Metastatic Breast Carcinoma in the Ovary (tissue), 3 donors: Measurements from ENCODE around the gene C16orf82.

GRCh38 chr16:24035193-24035838 lies 199.5 kb downstream of the PRKCB start:
- PRO-cap, 3 experiments: no peak in any of the 3 experiments

DNA sequence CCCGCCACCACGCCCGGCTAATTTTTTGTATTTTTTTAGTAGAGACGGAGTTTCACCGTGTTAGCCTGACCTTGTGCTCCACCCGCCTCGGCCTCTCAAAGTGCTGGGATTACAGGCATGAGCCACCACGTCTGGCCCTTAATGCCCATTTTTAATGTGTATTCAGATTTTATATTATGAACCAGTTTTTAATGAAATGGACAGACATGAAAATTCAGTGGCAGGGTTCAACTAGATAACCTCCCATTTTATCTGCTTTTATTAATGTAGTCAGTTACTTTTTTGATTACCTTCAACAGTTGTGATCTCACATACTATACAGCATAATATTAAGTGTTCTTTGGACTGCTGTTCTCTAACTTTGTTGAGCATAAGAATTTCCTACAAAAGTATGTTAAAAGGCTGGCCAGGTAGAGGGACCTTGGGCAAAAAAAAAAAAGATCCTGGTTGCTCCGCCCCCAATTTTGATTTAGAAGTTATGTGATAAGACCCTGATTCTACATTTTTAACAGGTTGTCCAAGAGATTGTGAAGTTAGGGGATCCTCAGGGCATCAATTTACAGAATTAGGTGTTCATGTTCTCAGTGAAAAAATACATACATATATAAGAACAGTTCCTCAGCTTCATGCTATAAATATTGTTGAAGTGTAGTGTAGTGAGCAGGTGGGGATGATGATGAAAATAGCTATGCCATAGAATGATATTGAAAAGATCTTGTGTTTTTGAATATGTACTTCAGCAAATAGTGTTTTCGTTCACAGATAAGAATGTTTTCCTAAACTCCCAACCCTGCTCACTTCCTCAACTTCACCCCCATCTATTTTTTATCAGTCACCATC lies 18.0 kb downstream of the RBBP6 start:
- PRO-cap, 3 experiments: no peak in any of the 3 experiments

DNA sequence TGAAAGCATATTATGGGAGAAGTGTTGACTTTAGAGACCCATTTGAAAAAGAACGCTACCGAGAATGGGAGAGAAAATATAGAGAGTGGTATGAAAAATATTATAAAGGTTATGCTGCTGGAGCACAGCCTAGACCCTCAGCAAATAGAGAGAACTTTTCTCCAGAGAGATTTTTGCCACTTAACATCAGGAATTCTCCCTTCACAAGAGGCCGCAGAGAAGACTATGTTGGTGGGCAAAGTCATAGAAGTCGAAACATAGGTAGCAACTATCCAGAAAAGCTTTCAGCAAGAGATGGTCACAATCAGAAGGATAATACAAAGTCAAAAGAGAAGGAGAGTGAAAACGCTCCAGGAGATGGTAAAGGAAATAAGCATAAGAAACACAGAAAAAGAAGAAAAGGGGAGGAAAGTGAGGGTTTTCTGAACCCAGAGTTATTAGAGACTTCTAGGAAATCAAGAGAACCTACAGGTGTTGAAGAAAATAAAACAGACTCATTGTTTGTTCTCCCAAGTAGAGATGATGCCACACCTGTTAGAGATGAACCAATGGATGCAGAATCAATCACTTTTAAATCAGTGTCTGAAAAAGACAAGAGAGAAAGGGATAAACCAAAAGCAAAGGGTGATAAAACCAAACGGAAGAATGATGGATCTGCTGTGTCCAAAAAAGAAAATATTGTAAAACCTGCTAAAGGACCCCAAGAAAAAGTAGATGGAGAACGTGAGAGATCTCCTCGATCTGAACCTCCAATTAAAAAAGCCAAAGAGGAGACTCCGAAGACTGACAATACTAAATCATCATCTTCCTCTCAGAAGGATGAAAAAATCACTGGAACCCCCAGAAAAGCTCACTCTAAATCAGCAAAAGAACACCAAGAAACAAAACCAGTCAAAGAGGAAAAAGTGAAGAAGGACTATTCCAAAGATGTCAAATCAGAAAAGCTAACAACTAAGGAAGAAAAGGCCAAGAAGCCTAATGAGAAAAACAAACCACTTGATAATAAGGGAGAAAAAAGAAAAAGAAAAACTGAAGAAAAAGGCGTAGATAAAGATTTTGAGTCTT lies 30.1 kb downstream of the RBBP6 start:
- PRO-cap, 3 experiments: no peak in any of the 3 experiments

GRCh38 chr16:24572418-24572878 lies 33.1 kb downstream of the RBBP6 start:
- PRO-cap, 3 experiments: no peak in any of the 3 experiments

DNA sequence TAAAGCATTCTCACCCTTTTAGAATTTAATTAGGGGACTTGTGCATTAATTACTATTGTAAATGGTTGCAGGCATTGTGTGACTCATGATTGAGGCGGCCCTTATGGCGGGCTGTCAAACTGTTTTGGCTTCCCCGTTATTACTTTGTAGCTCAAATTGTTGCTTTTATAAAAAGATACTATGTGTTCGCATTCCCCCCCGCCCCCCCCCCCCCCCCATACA lies 1.0 kb downstream of the TNRC6A start:
- PRO-cap, 3 experiments: peak in 1 of 3 experiments; most common minus-strand start position 126 of the sequence (in 1)

GRCh38 chr16:24968491-24968995 lies 46.6 kb downstream of the ARHGAP17 start:
- PRO-cap, 3 experiments: no peak in any of the 3 experiments

- PRO-cap, 3 experiments: no peak in any of the 3 experiments
These were observed 31.6 kb downstream of the ARHGAP17 start for GRCh38 chr16:24983498-24984087.

GRCh38 chr16:25052409-25053027 lies 37.3 kb upstream of the ARHGAP17 start:
- PRO-cap, 3 experiments: no peak in any of the 3 experiments

- PRO-cap, 3 experiments: peak in 1 of 3 experiments; most common plus-strand start chr16:25064142 (in 1); most common minus-strand start chr16:25063938 (in 1)
These were observed 47.7 kb upstream of the LCMT1 start for GRCh38 chr16:25063704-25064345.

GRCh38 chr16:25106185-25107020 lies 5.1 kb upstream of the LCMT1 start:
- PRO-cap, 3 experiments: peak in 3 of 3 experiments; most common plus-strand start chr16:25106693 (in 2)

DNA sequence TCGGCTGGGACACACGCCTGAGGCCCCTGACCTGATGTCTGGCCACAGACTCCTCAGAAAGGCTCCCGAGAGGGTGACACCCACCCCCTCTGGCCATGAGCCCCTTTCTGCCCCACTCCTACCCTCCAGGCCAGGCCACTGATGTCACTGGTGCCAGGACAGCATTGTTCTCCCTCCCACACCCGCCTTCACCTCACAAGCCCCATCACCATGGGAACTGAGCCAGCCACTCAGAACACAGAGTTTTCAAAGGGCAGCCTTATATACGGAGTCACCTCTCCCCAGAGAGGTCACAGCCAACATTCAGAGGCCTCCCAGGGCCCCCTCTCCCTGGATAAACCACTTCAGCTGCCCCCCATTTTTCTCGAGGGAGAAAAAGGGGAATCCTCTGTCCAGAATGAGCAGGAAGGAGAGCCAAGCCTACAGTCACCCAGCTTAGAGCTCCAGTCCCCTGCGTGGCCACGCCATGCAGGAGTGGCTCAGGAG lies at the start of gene C16orf82:
TSS of gene C16orf82 (plus strand) at position 262 of the 486 bp plus-strand sequence.
- PRO-cap, 3 experiments: no peak in any of the 3 experiments

GRCh38 chr16:27216918-27217796 lies 13.8 kb downstream of the KDM8 start:
- PRO-cap, 3 experiments: no peak in any of the 3 experiments

DNA sequence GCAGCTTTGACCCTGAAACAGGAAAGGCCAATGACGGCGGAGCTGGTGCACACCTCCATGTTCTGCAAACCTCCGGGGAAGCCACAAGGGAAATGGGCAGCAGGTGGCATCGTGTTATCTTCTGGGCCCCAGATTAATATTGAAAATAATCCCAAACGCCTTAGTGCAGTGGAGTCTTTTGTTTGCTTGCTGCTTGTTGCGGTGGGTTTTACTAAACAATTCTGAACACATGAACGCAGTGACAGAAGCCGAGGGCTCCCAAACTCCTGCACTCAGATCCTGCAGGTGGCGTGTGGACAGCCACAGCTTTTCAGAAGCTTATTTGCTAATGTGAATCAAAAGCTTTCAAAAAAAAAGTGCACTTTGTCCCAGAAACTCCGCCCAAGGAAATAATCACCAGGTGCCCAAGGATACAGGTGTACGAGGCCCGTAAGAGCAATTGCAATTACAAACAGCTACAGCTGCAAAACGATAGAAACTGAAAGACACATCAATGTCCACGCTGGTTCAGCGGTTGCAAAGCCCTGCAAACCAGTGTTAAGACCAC lies 22.6 kb downstream of the KDM8 start:
- PRO-cap, 3 experiments: no peak in any of the 3 experiments

DNA sequence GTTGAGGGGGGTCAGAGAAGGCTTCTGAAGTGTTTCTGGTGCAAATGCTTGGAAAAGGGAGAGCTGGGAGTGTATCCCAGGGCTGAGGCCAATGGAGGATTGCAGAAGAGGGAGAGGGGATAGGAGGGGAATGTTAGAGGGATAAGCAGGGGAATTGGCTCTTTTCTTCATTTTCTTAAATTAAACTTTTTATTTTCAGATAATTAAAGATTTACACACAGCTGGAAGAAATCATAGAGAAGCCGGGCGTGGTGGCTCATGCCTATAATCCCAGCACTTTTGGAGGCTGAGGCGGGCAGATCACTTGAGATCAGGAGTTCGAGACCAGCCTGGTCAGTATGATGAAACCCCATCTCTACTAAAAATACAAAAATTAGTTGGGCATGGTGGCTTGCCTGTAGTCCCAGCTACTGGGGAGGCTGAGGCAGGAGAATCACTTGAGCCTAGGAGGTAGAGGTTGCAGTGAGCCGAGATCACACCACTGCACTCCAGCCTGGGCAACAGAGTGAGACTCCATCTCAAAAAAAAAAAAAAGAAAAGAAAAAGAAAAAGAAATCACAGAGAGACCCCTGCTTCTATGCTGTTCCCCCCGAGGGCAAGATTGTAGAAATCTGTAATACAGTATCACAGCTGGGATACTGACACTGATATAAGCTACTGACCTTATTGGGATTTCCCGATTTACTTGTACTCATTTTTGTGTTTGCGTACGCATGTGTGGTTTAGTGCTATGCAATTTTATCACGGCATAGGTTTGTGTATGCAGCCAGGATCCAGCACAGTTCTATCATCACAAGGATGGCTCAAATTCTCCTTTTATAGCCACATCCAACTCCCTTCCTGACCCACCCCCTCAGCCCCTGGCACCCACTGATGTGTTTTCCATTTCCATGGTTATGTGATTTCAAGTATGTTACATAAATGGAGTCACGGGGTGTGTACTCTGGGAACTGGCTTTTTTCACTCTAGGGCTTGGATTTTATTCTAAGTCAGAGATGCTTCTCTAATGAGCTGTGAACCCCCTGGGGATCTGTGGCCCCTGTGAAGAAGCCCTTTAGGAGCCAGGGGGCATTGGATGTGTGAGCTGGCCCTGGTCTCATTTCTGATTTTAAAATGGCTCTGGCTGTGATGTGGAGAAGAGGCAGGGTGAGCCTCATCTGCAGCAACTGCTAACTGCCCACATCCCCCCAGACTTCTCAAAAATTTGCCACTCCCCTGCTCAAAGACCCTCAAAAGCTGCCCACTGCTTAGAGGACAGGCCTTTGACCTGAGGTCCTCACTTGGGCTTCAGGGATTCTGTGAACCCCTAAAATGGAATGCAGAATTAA lies 16.6 kb downstream of the IL4R start:
- PRO-cap, 3 experiments: peak in 3 of 3 experiments; most common plus-strand start position 982 of the sequence (in 3); most common minus-strand start position 789 of the sequence (in 3)

DNA sequence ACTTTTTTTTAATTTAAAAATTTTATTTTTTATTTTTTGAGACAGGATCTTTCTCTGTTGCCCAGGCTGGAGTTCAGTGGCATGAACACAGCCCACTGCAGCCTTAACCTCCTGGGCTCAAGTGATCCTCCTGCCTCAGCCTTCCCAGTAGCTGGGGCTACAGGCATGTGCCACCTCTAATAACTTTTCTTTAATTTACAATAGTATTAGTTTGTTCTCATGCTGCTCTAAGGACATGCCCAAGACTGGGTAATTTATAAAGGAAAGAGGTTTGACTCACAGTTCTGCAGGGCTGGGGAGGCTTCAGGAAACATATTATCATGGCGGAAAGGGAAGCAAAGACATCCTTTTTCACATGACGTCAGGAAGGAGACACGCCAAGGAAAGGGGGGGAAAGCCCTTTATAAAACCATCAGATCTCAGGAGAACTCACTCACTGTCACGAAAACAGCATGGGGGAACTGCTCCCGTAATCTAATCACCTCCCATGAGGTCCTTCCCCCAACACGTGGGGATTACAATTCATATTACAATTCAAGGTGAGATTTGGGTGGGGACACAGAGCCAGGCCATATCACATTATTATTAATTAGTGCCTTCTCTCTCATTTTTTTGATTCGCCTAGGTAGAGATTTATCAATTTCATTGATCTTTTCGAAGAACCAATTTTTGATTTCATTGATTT lies 18.3 kb downstream of the IL4R start:
- PRO-cap, 3 experiments: peak in 1 of 3 experiments; most common plus-strand start position 432 of the sequence (in 1)

- PRO-cap, 3 experiments: no peak in any of the 3 experiments
These were observed 475 bp downstream of the KATNIP start for GRCh38 chr16:27550252-27550986.

- PRO-cap, 3 experiments: no peak in any of the 3 experiments
These were observed 171.6 kb downstream of the KATNIP start for GRCh38 chr16:27721356-27722056.

DNA sequence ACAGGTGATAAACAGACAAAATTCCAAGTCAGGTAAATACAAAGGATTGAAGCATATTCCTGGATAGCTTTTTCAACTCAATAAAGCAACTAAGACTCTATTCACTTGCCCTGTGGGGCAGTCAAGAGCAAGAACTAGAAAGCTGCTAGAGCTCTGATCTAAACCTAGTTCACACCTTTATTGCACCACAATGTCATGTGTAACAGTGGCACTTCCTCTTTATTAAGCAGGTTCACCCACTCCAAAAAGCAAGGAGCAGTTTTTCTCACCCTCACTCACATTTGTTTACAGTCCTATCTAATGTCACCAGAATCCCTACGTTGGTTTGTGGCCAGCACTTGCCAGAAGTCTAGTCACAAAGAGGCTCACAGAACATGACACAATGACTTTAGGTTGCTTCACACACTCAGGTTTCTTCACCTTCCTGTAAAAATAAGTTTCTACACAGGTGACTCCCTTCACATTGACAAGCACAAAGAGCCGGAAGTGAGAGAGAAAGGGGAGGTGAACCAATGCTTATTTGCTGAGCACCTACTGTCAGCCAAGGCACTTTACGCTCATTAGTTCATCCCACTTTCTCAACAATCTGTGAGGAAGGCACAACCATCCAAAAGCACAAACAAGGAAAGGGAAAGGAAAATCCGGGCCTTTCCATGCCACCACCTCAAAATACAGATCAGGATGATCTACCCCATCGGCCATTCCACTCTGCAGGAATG lies 70.7 kb downstream of the XPO6 start:
- PRO-cap, 3 experiments: no peak in any of the 3 experiments

DNA sequence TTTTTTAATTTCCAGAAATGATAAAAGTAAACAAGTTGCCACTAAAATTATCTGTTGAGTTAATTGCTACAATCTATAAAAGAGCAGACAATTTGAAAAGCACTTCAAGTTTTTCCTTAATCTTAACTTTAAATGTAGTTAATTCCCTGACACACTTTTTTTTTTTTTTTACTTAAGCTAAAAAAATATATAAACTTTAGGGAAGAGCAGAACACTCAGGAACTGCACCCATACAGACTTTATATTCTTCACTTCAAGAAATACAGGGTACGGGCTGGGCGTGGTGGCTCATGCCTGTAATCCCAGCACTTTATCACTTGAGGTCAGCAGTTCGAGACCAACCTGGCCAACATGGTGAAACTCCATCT lies 40.9 kb downstream of the XPO6 start:
- PRO-cap, 3 experiments: no peak in any of the 3 experiments

- PRO-cap, 3 experiments: no peak in any of the 3 experiments
These were observed 24.1 kb downstream of the XPO6 start for GRCh38 chr16:28187455-28188197.